BJ (cell line): ENCODE results near the genes ZBTB8OS, ZNF362, PHC2 and GJB5.

DNA sequence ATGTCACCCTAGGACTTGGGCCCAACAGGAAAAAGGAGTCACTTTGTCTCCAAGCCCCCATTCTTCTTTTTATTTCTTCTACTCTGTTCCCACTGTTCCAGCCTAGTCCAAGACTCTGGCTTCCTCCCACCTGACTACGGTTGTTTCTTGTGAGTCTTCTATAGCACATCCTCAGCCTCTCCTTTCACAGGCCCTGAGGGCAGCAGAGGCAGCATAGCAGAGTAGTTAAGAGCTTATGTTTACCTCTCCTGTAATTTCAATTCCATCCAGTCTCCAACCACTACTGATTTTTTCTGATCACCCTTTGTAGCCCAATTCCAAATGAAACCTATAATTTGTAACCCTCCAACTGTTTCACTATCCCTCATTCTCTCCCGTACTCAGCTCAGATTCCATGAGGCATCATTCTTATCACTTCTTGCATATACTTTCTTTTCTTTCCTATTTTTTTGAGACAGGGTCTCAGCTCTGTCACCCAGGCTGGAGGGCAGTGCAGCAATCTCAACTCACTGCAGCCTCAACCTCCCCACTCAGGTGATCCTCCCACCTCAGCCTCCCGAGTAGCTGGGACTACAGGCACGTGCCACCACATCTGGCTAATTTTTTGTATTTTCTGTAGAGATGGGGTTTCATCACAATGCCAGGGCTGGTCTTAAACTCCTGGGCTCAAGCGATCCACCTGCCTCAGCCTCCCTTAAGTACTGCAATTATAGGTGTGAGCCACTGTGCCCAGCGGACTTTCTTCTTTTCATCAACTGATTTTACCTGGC lies 10.9 kb downstream of the TSSK3 start:
- CAGE, long polyA plus RNA, result no peak
- RRBS, result no CpG with 5 or more reads among the region's 6 CpGs

GRCh38 chr1:32386689-32387426 lies 7.4 kb downstream of the BSDC1 start:
- CAGE, long polyA plus RNA, result no peak
- RRBS, result no CpG with 5 or more reads among the region's 16 CpGs

GRCh38 chr1:32650161-32651080 lies at the start of gene ZBTB8OS:
Gene ZBTB8OS, minus strand, starts transcription at chr1:32650550.
- CAGE, long polyA plus RNA, result start-site peak on the minus strand at chr1:32650531-32650563, 1,046 and 754 reads in 2 replicates
- RRBS, result no CpG with 5 or more reads among the region's 53 CpGs

DNA sequence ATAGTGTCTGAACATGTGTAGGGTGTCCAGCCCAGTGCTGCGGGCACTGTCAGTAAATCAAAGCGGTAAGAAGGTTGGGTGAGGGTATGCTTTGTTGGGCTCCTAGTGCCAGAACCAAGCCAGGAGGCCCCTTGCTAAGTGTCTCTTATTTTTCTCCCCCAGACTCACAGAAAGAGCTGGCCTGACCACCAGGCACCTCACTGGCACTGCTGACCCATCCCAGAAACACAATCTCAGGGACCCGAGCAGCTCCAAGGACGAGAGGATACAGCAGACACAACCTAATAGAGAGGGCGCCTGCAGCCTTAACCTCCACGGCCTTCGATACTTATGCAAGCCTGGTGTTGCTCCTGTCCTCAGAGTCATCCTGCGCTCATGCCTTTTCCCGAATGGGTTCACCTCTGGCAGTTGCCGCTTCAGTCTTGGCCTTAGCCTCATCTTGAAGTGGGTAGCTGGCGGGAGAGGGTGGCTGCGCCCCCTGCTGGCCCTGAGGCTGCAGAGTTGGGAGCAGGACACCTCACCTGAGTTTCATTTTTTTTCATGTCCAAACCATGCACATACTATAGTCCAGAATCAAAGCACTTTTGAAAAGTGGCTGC lies 31.2 kb downstream of the KIAA1522 start:
- CAGE, long polyA plus RNA, result no peak
- RRBS, result no CpG with 5 or more reads among the region's 12 CpGs

- CAGE, long polyA plus RNA, result no peak
- RRBS, result no CpG with 5 or more reads among the region's 7 CpGs
These were observed 15.8 kb downstream of the YARS1 start for GRCh38 chr1:32801349-32801812.

DNA sequence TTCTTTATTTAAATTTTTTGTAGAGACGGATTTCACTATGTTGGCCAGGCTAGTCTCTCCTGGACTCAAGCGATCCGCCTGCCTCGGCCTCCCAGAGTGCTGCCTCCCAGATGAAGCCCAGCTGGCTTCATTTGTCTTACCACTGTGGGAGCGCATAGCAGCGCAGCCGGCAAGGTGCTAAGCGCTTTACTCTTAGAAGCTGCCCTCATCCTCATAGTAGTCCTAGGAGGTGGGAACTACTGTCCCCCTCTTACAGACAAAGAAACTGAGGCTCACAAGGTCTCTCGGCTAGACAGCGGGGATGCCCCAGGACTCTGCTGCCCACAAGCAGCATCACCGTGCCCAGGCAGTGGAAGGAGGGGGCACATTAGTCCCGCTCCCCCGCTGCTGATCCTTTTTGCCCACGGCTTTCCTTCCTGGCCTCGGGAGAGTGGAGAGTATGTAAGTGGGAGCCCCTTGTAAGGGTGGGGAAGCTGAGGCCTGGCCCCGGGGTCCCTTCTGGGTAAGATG lies 746 bp downstream of the TMEM54 start:
- CAGE, long polyA plus RNA, result no peak
- RRBS, result 3% methylated on average over 1 of the region's 16 CpGs

DNA sequence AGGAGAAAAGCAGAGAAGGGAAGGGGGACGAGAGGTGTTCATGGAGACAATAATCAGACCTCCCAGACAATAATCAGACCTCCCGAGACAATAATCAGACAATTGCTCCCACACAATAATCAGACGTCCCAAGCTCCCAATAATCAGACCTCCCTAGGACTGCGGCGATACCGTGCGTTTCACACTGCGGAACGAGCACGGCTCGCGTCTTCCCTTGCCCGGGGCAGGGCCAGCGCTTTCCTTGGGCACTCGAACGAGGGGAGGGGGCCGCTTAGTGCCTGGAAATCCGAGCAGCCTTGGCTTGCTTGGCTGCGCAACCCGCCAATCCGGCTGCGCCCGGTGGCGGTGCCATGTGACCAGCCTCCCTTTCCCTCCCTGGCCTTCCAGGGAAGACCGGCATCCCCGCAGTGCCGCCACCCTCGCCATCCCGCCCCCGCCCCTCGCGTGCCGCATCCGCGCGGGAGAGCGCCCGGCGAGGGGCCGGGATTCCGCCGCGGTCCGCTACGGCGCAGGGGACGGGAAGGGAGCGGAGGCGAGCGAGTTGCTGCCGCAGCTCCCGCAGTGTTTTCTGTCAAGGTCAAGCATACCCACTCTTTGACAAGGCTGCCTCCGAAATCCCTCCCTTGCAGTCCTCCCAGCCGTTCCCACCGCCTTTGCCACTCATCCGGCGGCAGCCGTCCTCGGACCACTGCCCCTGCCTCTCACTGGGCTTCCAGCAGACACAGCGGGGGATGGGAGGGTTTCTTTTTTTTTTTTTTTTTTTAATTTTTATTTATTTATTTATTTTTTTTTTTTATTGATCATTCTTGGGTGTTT lies 8.3 kb upstream of the RNF19B start:
- CAGE, long polyA plus RNA, result no peak
- RRBS, result 2% methylated on average over 21 of the region's 60 CpGs

GRCh38 chr1:33001124-33002478 lies 35.1 kb downstream of the AK2 start:
- CAGE, long polyA plus RNA, result no peak
- RRBS, result no CpG with 5 or more reads among the region's 10 CpGs

DNA sequence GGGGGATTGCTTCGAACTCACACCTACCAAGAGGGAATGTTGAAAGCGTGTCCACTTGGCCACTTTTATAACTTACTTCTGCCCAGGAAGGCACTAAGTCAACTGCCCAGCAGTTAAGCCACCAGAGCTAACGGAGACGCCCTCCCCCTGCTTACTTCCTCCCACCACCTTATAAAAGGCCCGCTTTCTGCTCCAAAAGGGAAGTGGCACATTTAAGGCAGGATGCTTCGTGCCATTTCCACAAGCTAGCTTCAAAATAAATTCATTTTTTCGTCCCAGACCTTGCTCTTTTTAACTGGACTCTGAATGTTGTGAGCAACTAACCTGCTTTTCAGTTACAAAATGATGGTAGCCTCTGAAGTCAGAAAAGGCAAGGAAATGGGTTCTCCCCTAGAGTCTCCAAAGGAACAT lies 3.2 kb upstream of the AK2 start:
- CAGE, long polyA plus RNA, result no peak
- RRBS, result no CpG with 5 or more reads among the region's 7 CpGs

- CAGE, long polyA plus RNA, result no peak
- RRBS, result 30% methylated on average over 2 of the region's 11 CpGs
These were observed 35.3 kb upstream of the ZNF362 start for GRCh38 chr1:33220814-33221477.

DNA sequence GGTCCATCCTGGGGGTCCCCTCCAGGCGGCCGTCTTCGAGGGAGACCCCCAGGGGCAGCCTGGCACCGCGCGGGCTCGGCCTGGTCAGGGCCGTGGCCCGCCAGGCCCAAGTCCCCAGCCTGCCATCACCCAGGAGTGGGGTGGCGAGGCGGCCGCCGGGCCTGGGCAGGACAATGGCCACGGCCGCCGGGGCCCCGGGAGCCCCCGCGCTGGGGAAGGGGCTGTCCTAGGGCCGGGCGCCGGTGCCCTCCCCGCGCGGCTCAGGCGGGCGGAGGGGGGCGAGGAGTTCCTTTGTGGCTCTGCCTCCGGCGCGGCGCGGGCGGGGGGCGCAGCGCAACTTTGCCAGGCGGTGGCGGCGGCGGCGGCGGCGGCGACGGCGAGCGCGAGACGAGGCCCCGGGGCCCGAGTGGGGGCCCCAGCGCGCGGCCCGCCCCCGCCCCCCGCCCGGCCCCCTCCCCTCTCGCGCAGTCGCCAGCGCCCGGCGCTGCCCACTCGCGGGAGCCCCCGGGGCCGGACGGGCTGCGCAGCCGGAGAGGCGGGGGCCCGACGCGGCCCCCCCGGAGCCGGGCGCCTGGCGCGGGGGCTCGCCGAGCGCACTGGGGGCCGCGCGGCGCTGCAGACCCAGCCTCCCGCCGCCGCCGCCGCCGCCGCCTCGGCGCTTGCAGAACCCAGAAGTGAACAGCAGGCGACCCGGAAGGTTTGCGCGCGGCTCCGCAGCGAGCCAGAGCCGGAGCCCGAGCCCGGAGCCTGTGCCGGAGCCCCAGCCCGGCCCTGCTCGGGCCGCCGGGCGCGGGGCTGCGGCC lies at the start of gene ZNF362:
Gene ZNF362 (plus strand): TSS at position 671 of the 803 bp plus-strand sequence.
- CAGE, long polyA plus RNA, result no peak
- RRBS, result 2% methylated on average over 40 of the region's 114 CpGs

DNA sequence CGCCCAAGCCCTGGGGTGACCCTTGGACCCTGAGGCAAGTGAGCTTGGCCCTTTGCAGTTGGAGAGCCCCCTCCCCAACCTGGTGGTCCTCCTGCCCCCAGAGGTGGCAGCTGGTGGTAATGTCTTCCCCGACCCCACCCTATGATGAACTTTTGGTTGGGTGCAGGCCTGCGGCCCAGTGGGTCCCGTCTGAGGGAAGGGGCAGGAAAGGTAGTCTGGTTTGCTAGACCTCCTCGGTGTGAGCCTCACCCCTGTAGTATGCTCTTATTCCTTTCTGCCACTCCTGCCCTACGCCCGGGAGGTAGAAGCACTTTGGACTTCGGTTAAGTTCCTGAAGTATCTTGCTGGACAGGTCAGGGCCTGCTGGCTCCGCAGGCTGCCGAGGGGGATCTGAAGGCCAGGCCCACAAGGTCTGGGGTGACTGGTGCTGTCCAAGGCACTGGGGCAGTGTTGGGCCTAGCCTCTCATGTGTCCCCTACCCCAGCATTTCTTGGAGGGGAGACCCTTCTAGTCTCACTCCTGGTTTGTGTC lies 1.6 kb downstream of the ZNF362 start:
- CAGE, long polyA plus RNA, result no peak
- RRBS, result no CpG with 5 or more reads among the region's 10 CpGs

GRCh38 chr1:33323845-33324742 lies 3.2 kb upstream of the A3GALT2 start:
- CAGE, long polyA plus RNA, result no peak
- RRBS, result no CpG with 5 or more reads among the region's 13 CpGs

- CAGE, long polyA plus RNA, result no peak
- RRBS, result no CpG with 5 or more reads among the region's 7 CpGs
These were observed 20.2 kb upstream of the A3GALT2 start for GRCh38 chr1:33340922-33341664.

- CAGE, long polyA plus RNA, result no peak
- RRBS, result no CpG with 5 or more reads among the region's 5 CpGs
These were observed 25.8 kb upstream of the A3GALT2 start for GRCh38 chr1:33346294-33347417.

DNA sequence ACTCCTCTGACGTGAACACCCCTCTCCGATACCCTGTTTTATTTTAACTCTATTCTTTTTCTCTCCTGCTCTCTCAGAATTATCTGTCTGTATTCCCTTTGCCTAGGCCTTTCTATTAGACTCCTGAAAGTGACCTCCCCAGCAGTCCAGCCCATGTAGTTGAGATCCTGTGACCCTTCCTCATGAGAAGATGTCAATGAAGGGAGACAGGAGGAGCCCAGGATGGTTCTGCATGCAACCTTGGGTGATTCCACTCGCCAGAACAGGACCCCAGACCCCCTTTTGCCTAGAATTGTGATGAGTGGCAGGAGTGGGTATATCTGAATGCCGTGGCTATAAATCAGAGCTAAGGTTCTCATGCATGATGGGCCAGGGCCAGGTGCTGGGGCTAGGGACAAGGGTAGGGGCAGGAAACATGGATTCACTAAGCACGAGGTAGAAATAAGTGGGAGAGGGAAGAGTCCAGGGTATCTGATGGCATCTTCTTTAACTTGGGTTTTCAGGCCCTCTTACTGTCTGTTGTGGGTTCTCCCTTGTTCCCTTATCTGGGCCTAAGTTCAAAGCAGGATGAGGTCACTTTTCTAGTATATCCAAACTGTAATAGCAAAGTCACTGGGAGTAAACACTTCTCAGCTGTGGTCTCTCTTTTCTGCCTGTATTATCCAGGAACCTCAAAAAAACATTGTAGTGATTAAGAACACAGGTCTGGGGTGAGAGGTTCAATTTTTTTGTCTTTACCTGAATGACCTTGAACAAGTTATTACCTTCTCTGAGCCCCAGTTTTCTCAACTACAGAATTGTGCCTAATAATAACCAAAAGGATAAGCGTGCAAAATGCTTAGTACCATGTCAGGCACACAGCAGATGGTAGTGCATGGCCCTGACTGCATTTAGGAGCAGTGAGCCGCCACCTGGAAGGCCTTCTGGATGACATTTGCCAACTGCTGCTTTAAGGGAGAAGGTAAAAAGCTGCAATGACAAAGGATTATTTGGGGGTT lies 53.4 kb upstream of the A3GALT2 start:
- CAGE, long polyA plus RNA, result no peak
- RRBS, result no CpG with 5 or more reads among the region's 7 CpGs

DNA sequence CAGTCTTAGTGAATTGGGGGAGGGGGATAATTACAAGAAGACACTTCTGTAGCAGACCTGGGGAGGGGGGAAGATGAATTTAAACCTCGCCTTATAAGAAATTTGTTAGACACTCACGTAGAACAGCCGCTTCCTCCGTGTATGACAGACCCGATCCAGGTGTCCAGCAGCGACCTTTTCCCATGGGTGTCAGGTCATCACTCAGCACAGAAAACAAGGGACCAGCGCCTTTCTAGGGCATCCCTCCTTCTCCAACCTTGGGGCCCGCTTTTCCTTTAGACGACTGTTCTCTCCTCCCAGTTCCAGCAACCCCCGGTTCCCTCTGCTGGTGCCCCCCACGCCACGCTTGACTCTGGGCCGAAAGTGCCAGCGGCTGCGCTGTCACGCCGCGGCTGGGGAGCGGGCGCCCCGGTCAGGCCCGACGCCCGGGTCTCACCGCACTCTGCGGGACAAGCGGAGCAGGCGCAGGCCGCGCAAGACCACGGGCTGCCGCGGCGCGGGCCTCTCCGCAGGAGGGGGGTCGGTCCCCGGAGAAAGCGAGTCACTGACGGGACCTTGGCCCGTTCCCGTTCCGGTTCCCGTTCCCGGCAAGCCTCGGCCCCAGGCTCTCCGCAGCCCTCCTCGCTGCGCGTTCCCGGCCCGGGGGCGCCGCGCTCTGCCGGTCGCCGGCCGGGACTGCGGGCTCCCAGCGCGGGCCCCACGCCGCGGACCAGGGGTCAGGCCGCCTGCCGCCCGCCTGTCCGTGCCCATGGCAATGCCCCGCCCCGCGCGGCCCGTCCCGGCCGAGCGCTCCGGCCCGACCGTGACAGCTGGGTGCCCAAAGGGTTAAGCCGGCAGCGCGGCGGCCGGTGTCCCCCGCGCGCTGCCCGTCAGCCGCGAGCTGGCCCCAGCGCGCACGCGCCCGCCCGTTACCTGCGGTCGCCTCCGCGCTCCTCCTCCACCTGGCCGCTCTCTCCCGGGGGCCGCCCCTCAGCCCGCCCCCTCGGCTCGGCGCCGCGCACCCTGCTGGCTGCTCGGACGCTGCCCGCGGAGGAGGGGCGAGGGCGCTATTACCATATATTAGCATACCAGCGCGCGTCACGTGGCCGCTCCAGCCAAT lies at the start of gene PHC2:
Gene PHC2 (minus strand): TSS at position 1,032 of the 1,099 bp plus-strand sequence.
- CAGE, long polyA plus RNA, result no peak
- RRBS, result under 1% methylated on average over 52 of the region's 121 CpGs

DNA sequence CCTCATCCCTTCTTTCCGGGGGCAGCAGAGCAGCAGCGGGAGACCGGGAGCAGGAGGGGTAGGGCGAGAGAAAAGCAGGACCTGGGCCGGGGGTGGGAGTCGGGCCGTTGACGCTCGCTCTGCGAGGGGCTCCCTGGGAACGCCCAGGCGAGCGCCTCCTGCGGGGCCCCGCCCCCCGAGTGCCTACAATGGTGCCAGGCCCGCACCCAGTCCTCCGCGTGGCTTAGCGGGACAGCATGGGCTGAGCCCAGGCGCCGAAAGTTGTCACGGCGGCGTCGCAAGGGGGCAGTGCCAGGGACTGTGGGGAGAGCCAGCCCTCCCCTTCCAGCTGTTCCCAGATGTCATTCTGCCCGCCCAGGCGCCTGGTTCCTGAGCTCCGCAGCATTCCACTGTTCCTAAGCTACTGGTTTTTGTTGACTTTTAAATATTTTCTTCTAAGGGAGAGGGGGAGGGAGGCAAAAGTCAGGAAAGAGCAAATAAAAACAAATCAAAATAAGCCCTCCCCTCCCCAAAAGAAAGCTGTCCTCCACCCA lies 505 bp downstream of the C1orf94 start:
- CAGE, long polyA plus RNA, result no peak
- RRBS, result 25% methylated on average over 1 of the region's 29 CpGs

DNA sequence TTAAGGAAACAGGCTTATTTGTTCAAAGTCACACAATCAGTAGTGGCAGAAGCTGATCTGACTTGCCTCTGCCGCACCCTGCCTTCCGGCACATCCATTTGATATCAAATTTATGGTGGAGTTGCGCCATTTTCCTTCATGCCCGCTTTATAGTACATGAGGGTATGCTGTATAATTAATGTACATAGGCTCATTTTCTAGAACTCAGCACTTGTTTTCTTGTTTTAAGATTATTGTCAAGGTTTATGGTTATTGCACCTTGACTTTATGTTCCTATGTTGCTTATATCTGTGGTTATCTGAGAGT lies 72.4 kb upstream of the GJB5 start:
- CAGE, long polyA plus RNA, result no peak
- RRBS, result no CpG with 5 or more reads among the region's 4 CpGs

GRCh38 chr1:34754451-34755781 lies at the start of gene GJB5:
Gene GJB5, plus strand, starts transcription at chr1:34755047.
- CAGE, long polyA plus RNA, result no peak
- RRBS, result 24% methylated on average over 3 of the region's 20 CpGs